Metastatic Pancreatic Carcinoma in the Ovary (tissue), 1 donor: ENCODE data around the gene CHIC2.

DNA sequence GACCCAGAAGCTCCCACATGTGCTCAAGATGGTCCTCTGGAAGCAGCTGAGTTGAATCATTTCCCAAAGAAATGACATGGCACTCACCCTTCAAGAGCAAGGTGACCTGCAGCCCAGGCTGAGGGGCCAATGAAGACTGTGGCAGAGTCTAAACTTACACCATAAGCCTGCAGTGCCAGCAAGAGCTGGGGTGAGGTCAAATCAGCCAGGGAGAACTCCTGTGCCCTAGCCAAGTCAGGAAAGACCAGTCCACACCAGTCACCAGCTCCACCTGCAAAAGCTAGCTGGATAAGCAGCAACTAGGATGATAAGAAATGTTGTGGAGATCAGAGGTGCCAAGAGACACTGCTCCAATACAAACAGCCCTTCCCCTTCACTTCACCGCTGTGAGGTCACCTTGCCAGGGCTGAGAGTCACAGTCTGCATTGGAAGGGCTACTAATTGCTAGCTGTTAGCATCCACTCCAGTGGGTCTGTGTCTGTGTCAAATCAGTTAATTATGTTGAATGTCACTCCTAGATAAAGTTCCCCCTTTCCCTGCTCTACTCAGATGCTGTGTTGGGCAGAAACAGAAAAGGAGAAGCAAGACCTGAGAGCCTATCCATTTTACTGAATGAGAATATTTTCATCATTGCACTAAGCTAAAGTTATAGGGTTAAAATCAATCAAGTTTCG, 31.4 kb downstream of the NIPAL1 start:
- PRO-cap, result no peak

- PRO-cap, result no peak
Observed at GRCh38 chr4:48340148-48340590, 1.2 kb upstream of the SLAIN2 start.

GRCh38 chr4:48343112-48343807, 1.9 kb downstream of the SLAIN2 start:
- PRO-cap, result no peak

- PRO-cap, result bidirectional peak, plus-strand start at chr4:48779466, minus-strand start at chr4:48779374; bidirectional peak, plus-strand start at chr4:48779757, minus-strand start at chr4:48779634
Observed at GRCh38 chr4:48778854-48779977, 863 bp downstream of the FRYL start.

- PRO-cap, result no peak
Observed at GRCh38 chr4:49016801-49017312, 30.8 kb downstream of the CWH43 start.

DNA sequence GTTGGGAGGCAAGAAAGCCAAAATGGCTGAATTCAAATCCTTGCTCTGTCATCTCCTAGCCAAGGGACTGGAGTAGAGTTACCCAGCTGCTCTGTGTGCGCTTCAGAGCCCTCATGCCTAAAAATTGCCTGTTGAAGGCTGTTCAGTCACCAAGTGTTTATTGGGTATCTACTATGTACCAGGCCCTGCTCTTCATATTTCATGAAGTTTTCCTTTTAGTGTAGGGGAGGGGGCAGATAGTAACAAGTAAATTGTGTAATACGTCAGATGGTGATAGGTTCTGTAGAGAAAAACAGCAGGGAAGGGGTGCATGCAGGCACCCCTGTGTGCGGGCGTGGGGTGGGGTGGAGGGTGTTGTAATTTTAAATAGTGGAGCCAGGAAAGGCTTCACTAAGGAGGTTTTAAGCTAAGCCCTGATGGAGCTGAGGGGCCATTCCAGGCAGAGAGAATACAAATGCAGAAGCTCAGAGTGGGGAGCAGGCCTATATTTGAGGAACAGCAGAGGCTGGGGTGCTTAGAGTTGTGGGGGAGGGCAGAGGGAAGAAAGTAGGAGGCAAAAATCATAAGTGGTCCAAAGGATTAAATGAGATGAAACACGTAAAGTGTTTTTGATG, 7.6 kb downstream of the DCUN1D4 start:
- PRO-cap, result no peak

DNA sequence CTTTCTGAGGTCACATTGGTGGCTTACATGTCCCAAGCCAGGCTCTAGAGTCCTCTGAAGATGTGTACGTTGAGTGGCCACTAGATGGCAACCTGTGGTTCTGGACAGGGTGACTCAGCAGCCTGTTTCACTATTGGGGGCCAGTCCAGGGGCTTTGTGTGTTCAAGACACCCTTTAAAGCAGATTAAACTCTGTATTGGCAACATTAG, 52.9 kb downstream of the DCUN1D4 start:
- PRO-cap, result no peak

DNA sequence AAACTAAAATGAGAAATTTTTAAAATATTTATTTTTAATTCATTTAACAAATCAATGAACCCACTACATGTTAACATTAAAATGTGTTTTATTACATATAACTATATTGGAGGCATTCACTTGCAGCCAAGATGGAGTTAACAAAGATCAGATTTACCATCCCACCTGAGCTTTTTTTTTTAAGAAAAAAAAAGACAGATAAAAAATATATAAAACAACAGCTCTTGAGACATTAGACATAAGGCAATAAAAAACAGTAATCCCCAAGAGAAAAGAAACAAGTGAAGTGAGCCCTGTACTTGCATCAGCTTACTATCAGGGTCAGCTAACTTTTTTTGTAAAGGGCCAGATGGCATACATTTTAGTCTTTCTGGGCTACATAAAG, 173.2 kb downstream of the USP46 start:
- PRO-cap, result no peak

GRCh38 chr4:52546986-52547288, 112.2 kb downstream of the USP46 start:
- PRO-cap, result no peak

GRCh38 chr4:52588623-52589469, 70.3 kb downstream of the USP46 start:
- PRO-cap, result no peak

DNA sequence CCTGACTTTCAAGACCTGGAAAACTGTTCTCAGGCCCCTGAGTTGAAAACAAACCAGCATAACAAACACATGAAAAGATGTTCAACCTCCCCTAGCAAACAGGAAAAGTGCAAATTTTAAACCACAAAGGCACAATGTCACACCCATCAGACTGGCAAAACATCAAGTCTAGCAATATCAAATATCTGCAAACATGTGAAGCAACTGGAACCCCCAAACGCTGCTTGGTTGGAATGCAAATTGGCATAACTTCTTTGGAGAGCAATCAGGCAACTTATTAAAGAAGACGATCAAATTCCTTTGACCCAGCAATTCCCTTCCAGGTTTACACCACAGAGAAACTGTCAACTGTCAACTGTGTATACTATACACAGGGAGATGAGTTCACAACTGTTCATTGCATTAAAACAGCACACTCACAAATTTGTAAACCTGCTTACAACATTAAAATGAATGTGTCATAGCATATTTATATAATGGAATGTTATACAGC, 7.0 kb downstream of the USP46 start:
- PRO-cap, result no peak

DNA sequence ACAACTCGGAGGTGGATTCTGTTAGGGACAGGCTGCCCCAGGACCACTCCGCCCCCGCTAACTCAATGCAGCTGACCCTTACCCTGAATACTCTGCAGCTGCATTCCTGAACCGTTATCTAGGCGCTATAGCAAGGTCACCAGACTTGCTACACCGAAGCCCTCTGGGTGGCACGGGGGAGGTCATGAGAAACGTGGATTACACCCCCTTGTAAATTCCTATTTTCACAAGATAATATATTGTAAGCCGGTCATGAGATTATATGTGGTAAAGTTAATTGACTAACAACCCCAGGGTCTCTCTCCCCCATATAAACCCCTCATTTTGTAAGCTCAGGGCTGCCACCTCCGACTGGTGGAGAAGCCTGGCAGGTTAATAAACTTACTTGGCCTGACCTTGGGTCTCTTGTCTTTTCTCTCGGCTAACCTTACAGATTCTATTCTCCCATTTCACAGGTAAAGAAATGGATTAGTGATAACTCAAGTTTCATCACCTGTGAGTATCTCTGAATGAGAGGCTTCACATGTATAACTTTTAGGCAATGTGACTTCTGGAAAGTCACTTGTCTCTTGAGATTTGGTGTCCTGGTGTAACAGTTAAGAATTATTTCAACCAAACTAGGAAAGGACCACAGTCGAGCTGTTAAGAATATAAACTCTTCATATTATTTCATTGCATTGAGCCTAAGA, 37.3 kb downstream of the ERVMER34-1 start:
- PRO-cap, result no peak

GRCh38 chr4:52822532-52822876, 39.6 kb upstream of the RASL11B start:
- PRO-cap, result no peak

- PRO-cap, result no peak
Observed at GRCh38 chr4:52945514-52945801, 83.3 kb downstream of the RASL11B start.

- PRO-cap, result no peak
Observed at GRCh38 chr4:53039208-53040103, 177.3 kb downstream of the RASL11B start.

GRCh38 chr4:53101429-53101665, 239.2 kb downstream of the RASL11B start:
- PRO-cap, result no peak

DNA sequence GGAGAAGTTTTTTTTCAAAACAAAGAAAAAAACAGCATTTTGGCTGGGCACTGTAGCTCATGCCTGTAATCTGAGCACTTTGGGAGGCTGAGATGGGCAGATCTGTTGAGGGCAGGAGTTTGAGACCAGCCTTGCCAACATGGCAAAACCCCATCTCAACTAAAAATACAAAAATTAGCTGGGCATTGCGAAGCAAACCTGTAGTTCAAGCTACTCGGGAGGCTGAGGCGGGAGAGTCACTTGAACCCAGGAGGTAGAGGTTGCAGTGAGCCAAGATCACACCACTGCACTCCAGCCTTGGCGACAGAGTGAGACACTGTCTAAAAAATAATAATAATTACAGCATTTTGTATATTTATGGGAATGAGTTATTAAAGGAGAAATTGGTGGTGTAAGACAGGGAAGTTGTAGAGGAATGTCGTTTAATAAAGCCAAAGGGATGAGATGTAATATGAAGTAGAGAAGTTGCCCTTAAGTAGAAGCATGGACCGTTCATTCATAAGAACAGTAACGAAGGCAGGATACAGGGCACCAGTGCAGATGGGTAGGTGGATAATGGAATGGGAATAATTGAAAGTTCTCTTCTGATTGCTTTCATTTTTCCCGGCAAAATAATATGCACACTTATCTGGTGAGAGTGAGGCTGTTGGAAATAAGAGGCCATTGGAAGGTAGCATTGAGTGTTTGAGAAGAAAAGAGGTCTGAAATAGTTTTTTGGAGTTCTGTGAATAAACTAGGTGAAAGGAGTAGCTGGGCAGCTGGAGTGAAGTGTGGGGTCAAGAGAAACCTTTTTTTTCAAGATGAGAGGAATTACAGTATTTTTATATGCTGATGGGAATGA, 25.2 kb downstream of the FIP1L1 start:
- PRO-cap, result no peak

DNA sequence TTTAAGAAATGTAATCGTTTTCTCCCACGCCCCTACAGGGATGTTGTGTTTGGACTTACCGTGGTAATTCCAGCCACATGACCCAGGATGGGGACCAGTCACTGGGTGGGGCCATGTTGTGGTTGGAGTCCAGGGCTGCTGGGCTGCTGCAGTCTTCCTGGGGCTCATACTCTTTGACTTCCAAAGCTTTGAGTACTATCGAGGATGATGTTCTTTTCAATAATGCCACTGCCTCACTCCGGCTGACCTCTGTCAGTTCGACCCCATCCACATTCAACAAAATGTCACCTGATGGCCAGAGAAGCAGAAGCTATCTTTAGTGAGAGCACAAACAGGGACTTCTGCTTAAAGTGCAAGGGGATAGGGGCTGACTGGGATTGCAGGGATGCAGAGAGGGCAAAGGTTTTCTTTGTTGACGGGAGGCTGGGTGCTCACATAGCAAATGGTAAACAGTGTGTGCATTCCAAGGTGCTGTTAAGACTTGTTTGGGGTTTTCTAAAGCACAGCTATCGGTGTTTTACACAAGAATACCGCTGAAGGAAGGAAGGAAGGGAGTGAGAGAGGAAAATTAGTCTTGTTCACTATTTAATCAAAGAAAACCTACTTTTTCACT, 99.4 kb downstream of the FIP1L1 start:
- PRO-cap, result no peak

DNA sequence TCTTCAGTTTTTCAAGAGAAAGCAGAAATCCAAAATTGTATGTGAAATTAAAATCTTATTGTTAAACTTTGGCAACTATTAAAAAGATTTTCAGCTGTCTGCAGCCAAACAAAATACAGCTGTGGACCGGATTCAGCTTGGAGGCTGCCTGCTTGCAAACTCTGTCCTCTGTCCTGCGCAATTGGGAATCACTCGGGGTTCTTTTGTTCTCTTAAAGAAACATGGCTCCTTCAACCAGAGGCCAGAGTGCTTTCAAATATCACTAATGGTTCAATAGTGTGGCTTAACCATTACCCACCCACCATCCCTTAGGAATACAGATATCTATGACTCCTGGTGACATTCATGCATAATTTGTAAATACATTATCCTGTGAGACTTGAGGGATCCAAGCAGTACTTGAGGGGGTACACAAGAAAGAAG, 201.2 kb downstream of the CHIC2 start:
- PRO-cap, result no peak

GRCh38 chr4:54064223-54065029, at the start of gene CHIC2:
Gene CHIC2, minus strand, starts transcription at chr4:54064605.
- PRO-cap, result bidirectional peak, plus-strand start at chr4:54064711, minus-strand start at chr4:54064597; bidirectional peak, plus-strand start at chr4:54064771, minus-strand start at chr4:54064781